Type B pancreatic cell (in vitro differentiated cells): Measurements from ENCODE around the gene PPIB.

DNA sequence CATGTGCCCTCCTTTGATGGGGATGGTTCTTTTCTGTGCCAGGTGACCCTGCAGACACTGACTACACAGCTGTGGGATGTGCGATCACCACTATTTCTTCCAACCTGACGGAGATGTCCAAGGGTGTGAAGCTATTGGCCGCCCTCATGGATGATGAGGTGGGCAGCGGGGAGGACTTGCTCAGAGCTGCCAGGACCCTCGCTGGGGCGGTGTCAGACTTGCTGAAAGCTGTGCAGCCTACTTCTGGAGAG is 311.5 kb downstream of the TLN2 start:
- PRO-cap, result no peak

DNA sequence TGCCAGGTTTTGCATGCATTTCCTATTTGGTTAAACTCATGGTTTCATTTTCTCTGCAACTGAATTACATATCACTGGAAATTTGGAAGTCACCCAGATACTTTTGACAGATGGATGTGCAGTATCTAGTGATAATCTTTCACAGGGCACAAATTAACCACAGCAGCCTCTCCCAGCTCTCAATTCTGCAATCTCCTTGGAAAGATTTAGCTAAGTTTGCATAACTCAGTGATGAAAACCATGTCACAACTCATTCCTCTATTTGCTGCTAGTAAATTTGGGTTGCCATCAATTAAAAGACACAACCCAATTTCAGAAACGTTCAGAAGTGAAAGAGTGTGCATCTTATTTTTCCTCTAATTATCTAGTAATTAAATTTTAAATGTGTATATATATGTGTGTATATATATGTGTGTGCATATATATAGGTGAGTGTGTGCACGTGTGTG is 162.2 kb upstream of the TPM1 start:
- PRO-cap, result no peak

- PRO-cap, result unidirectional peak, plus-strand start at chr15:63051978; unidirectional peak, plus-strand start at chr15:63052074
These were observed 9.3 kb downstream of the TPM1 start for GRCh38 chr15:63051858-63052238.

DNA sequence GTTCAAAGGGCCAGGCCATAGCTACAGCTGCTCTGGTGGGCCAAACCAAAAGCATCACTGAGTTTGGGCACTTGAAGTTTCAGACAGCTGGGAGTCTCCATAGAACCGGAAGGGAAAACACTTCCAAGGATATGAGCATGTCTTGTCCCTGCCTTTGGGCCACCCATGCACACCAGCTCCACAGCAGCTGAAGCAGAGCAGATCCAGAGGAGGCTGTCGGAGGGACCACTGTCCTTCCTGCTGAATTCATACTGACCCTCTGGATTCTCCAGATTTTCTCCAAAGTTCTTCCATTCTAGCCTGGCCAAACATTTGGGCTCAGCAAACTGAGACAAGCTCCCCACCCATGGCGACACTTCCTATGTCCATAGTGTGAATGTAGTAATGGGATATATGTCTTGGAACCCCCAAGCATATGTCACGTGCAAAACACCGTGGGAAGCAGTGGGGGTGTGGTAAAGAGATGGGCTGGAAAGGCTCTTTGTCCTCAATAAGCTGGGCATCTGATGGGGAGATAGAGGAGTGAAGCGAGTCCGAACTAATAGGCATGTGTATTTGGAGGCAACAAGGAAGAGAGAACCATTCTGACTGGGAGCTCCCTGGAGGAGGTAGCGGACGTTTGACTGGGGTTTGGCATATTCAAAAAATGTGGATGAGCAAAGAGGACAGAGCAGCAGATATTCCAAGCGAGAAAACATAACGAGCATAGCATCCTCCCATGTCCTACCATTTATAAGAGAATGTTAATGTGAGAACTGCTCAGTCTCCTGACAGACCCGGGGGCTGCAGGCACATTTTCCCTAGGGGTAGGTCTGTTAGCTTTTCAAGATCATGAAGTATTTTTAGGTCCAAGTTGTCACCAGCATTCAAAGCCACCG is 25.4 kb downstream of the TPM1 start:
- PRO-cap, result unidirectional peak, plus-strand start at position 647 of the sequence

DNA sequence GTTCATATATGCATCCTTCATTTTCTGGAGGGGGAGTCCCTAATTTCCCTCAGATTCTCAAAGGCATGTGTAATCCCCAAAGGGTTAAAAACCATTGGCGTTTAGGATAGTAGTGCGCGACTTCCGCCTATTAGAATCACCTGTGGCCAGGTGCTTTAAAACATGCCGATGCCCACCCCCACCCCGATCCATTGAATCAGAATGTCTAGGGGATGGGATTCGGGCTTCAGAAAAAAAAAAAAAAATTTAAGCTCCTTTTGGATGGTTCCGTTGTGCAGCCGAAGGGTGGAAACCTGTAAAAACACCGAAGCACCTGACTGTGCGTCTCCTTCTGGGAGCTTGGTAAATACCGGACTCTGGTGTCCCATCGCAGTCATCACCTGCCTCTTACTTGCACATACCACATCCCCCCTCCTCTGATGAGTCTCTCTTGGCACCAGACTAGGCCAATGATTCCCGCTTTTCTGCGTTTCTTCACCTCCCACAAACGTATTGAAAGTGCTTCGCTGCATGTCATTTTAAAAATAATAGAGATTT is 676 bp downstream of the APH1B start:
- PRO-cap, result no peak

- PRO-cap, result no peak
These were observed 31.5 kb upstream of the USP3 start for GRCh38 chr15:63472841-63473294.

DNA sequence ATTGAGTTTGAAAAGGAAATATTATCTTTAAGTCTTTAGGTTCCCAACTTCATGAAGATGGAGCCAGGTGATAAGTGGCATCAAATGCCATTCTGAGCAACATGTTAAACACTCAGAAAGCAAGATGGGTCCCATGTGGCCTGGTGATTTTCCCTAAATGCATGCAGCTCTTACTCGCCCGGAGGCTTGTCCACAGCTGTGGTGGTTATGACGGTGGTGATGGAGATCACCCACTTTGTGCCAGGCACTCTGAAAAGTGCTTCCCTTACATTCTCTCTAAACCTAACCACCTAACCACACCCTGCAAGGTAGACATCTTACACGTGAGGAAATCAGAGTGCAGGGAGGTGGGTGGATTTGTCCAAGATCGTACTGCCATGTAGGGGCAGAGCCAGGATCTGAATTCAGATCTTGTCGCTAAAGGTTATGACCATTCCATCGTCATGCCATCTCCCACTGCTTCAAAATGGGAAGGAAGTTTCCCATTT is 31.1 kb upstream of the USP3 start:
- PRO-cap, result no peak

DNA sequence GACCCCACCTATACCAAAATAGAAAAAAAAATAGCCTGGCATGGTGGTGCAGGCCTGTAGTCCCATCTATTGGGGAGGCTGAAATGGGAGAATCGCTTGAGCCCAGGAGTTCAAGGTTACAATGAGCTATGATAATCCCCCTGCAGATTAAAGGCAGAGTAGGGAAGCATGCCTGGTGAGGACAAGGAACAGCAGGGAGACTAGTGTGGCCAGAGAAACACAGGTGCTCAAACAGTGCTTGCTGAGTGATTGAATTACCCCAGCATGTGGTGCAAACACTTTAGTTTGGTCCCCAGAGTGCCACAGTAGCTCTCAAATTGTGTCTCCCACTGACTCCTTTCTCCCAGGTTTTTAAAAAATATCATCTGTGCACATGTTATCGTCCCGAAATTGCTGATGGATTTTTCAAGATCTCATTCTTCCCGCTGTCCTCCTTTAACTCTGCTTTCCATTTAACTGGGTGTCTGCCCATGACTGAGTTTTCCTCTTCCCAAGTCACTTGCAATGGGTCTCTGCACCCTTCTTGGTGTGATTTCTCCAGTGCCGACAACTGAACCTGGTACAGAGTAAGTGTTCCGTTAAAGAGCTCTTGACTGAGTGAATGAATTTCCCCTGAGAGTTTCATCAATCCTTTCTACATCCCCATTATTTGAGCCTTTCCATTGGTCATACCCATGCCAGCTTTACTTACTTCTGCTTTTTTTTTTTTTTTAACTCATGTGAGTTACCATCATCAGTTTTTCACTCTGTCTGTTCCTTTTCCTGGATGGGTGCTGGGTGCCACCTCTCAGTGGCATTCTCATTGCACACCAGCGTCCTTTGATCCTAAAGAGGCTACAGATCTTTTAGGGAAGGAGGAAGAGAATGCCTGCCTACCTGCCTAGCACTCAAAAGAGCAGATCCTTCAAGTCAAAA is 13.5 kb upstream of the USP3 start:
- PRO-cap, result no peak

DNA sequence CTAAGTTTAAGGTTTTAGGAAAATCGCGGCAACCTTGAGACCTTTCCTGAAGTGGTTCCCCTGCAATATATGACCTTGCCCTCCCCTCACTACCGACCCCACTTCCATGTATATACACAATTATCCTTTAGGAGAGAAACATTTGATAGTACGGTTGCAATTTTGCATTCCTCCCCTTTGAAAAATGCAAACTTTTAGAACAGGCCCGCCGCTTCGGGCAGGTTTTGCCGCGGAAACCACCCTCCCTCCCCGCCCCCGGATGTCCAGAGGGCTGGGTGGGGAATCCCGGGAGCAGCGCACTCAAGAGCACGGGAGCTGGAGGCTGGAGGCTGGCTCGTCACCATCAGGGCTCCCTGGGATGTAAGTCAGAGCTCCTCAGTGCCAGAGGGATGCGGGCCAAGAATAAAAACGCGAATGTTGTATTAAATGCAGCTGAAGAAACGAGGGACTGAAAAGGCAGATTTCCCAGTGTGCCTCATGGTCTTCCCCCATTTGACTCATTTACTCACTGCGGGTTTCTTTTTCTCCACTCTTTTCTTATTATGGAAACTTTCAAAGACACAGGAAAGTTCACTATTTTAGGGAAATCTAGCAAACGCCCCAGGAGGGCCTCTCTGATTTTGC is 3.1 kb upstream of the USP3 start:
- PRO-cap, result unidirectional peak, plus-strand start at position 303 of the sequence

DNA sequence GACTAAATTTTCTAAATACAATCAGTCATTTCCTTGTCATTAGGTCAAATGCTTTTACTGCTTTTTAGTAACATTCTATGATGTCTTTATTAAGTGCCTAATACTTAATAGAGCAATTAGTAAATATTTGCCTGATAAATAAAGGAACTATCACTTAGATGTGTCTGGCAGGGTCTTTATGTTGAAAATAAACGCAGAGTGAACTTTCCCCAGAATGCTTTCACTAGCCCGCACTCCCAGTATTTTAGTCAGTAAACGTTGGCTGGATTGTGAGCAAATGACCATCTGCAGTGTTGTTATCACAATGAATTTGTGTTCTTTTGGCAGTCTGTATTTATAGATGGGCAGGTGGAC is 4.8 kb downstream of the USP3 start:
- PRO-cap, result no peak

GRCh38 chr15:63577294-63577566 is 20.0 kb upstream of the FBXL22 start:
- PRO-cap, result no peak

GRCh38 chr15:63806065-63806882 is 27.5 kb downstream of the HERC1 start:
- PRO-cap, result no peak

DNA sequence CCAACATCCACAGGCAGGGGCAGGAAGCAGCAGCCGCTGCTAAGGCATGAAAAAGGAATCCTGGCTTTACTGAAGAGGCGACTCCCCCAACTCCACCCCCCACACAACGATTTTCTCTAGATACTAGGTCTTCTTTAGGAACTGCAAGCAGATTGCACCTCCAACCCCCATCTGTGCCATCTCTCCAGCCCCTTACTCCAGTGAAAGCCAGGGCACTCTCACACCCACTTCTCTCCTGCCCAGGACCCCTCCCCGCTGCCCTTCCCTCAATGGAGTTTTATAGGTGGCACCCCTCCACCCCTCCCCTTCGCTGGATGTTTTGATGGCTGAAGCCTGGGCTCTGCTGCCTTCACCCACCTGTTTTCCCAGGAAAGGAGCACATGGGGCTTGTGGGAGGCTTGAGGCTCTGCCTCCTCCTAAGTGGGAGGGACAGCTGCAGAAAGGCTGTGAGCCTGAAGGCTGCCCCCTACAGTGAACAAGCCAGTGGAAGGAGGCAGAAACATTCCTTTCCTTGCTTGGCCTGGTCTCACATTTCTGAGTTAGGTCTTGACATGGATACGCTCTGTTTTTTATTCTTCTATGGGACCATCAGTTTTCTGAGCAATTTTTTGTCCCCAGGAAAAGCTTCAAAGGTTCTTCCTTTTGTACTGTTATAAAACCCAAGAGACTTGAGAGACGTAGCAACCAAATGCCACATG is 82.6 kb upstream of the HERC1 start:
- PRO-cap, result no peak

DNA sequence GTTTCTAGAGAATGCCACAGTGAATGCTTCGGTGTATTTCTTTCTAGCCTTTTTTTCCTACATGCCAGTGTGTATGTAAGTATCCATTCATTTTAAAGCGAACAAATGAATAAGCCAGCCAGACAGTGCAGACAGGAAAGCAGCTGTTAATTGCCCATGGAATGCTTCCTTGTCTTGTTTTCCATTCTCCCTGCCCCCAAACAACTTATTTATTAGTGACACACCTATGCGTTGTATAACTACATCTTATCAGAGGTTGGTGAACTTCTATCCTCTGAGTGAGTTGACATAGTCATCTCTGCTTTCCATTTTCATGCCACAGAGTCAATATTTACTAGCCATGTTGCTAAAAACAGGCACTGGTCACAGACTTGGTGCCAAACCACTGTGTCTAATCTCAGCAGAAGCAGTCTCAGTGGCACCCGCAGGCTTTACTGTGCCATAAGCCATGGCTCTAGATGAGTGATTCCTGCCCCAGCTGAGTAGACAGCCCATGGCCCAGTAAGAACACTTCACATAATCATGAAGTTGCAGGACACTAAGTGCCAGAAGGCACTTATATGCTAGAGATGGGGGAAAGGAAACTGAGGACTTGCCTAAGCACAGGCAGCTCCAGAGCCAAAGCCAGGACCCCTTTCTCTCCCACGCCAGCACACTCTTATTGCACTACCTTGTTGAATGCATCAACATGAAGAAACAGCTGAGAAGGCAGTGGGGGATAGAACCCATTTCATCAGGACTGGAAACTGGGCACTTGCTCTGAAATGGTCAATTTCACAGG is 26.5 kb downstream of the DAPK2 start:
- PRO-cap, result no peak

GRCh38 chr15:64024405-64025215 is 21.7 kb downstream of the DAPK2 start:
- PRO-cap, result no peak

GRCh38 chr15:64106231-64106587 is 10.4 kb downstream of the SNX1 start:
- PRO-cap, result no peak

- PRO-cap, result no peak
These were observed 4.0 kb downstream of the PPIB start for GRCh38 chr15:64158698-64159248.

DNA sequence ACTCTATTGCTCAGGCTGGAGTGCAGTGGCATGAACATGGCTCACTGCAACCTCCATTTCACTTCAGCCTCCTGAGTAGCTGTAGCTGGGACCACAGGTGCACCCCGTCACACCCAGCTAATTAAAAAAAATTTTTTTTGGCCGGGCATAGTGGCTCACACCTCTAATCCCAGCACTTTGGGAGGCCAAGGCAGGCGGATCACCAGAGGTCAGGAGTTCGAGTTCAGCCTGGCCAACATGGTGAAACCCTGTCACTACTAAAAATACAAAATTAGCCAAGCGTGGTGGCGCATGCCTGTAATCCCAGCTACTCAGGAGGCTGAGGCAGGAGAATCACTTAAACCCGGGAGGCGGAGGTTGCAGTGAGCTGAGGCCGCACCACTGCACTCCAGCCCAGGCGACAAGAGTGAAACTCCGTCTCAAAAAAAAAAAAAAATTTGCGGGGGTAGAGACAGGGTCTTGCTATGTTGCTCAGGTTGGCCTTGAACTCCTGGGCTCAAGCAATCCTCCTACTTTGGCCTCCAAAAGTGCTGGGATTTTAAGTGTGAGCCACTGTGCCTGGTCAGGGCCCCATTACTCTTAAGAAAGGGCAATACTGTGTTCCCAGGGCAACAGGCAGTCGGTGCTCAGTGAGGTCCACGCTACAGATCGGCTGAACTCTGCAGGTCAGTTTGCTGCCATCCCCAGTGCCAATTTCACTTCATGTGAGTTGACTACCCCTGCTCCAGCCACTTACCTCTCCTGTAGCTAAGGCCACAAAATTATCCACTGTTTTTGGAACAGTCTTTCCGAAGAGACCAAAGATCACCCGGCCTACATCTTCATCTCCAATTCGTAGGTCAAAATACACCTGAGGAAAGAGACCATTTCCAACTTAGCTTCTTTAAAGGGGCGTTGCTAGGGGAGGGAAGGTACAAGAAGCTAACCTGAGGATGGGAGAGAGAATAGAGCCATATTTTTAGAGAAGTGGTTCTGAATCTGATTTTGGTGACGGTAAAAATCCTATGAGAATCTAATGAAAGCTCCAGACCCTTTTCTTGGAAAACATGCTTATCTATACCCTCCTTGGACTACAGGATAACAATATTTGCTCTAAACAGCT is 1.2 kb downstream of the PPIB start:
- PRO-cap, result no peak

DNA sequence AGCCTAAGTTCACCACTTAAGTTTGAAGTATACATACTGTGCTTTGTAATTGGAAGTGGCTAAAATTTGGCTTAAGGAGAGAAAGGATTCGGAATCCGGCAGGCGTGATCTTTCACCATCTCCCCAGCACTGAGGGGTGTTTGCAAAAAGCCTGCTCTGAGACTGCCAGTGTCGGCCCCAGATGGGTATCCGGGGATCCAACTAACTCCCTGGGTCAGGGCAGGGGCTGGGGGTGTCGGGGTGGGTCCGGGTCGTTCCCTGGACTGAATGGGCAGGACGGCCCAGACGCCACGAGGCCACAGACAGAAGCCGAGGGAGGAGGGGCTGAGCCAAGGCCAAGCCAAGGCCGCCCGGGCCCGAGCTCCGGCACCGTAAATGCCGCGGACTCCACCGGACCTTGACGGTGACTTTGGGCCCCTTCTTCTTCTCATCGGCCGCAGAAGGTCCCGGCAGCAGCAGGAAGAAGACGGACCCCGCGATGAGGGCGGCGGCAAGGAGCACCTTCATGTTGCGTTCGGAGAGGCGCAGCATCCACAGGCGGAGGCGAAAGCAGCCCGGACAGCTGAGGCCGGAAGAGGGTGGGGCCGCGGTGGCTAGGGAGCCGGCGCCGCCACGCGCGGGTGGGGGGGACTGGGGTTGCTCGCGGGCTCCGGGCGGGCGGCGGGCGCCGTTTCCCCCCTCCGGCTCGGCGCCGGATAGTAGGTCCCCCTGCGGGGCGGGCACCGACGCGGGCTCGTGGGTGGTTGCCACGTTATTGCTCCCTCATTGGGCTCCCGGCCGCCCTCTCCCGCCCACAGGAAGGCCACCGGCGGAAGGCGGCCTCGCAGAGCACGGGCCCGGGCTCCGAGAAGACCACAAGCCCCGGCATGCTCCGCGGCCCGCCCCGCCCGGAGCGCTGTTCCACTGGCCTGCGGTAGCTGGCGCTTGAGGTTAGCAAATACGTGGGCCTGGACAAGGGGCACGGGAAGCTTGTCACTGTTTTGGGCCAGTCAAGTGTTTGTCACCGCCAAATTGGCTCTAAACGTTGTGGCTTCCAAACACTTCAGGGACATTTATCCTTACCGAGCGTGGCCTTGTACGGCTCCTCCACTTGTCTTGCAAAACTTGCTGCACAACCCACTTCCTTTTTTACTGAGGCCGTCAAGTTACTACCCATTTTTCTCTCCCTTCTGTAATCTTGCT is at the start of gene PPIB:
Gene PPIB, minus strand, starts transcription at position 567 of the 1,182 bp plus-strand sequence.
- PRO-cap, result bidirectional peak, plus-strand start at position 824 of the sequence, minus-strand start at position 535 of the sequence

DNA sequence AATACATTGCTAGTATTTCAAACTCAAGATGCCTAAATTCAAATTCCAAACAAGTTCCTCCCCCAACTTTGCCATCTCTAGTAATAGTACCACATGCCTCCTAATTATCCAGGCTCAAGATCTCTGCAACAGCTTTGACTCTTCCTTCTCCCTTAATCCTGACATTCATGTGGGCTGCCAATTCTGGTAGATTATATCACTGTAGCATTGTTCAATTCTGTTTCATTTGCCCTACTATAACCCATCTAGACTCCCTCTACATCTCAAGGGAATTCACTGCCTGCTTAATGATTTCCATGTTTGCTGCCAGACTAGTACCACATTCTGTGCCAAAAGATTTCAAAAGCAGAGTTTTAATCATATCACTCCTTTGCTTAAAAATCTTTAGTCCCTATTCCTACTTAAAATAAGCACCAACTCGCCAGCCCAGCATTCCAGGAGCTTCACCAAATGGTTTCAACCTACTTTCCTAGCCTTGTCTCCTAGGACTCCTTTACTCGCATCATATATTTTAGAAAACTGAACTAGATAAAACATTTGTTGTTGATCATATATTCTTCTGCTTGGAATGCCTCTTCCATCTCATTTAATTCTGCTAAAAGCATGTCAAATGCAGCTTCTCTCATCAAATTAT is 34.7 kb upstream of the PPIB start:
- PRO-cap, result no peak